ENCODE measurements around a stretch of chr5.

- PRO-cap = no peak
- RAMPAGE, long total RNA = no peak
These were observed 5.4 kb upstream of the CDX1 start for GRCh38 chr5:150161184-150161474.

- PRO-cap = no peak
- RAMPAGE, long total RNA = no peak
These were observed 7.1 kb downstream of the CDX1 start for GRCh38 chr5:150173671-150174148.

DNA sequence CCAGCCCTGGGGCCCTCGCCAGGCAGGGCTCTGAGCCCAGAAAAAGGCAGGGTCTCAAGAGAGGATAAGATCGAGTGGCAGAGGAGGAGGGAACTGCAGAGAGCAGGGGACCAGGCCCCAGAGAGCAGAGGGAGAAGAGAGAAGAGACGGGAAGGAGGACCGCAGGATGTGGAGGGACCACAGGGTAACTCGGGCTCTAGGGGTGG, 45.3 kb downstream of the CAMK2A start:
- PRO-cap = no peak
- RAMPAGE, long total RNA = no peak

DNA sequence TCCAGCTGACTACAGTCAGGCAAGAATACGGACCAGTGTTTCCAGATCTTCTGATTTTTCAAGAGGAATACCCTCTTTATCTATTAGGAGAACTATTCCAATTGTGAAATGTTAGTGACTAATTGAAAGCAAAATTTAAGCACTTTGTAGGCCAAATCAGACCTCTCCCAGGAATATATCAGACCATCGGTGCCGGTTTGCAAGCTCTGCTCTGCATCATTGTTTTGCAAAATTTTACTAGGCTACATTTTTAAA, 965 bp upstream of the ARSI start:
- PRO-cap = no peak
- RAMPAGE, long total RNA = no peak

- PRO-cap = no peak
- RAMPAGE, long total RNA = no peak
These were observed 816 bp upstream of the TCOF1 start for GRCh38 chr5:150356624-150357137.

DNA sequence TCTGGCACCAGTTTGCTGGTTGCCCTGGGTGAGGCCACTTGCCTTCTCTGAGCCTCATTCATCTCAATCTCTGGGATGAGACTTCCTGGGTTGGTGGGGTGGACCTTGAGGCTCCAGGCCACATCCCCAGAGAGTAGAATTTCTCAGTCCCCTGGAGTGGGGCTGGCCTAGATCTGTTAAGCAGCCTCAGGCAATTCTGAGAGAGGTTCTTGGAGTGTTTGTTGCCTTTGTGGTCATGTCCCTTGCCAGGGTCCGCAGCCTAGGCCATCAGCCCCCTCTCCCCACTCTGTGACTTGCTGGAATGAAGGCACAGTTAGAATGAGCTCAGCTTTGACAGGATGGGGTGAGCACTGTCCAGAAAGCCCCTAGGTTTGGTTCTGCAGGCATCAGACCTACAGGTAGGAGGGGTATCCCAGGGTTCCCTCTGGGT, 27.3 kb downstream of the CD74 start:
- PRO-cap = no peak
- RAMPAGE, long total RNA = no peak

DNA sequence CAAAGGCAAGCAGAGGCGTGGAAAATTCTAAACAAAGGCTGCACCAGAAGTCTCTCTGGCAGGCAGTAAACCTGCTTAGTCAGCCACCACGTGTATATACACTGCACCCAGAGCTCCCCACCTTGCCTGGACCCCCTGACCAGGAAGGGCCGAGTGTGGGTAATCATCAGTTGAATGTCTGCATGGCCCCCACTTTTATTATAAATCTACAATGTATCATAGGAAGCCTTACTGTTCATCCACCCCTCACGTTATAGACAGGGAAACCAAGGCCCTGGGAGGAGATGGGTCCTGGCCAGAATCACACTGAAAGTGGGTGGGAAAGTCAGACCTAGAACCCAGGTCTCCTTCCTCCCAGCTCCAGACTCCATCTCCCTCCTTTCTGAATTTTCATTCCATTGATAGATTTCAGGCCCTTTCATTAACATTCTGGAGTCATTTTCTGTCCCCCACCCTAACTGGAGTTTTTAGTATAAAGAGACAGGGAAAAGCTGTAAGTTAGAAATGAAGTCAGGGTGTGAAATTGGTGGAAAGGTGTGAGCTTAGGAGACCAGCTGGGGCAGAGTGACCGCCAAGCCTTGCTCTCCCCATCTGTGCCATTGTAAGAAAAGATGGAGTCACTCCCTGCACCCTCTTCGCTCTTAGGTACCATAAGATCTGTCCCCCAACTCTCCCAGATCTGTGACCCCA, 17.0 kb downstream of the CD74 start:
- PRO-cap = no peak
- RAMPAGE, long total RNA = no peak

GRCh38 chr5:150441774-150442415, 7.6 kb downstream of the RPS14 start:
- PRO-cap = no peak
- RAMPAGE, long total RNA = no peak

DNA sequence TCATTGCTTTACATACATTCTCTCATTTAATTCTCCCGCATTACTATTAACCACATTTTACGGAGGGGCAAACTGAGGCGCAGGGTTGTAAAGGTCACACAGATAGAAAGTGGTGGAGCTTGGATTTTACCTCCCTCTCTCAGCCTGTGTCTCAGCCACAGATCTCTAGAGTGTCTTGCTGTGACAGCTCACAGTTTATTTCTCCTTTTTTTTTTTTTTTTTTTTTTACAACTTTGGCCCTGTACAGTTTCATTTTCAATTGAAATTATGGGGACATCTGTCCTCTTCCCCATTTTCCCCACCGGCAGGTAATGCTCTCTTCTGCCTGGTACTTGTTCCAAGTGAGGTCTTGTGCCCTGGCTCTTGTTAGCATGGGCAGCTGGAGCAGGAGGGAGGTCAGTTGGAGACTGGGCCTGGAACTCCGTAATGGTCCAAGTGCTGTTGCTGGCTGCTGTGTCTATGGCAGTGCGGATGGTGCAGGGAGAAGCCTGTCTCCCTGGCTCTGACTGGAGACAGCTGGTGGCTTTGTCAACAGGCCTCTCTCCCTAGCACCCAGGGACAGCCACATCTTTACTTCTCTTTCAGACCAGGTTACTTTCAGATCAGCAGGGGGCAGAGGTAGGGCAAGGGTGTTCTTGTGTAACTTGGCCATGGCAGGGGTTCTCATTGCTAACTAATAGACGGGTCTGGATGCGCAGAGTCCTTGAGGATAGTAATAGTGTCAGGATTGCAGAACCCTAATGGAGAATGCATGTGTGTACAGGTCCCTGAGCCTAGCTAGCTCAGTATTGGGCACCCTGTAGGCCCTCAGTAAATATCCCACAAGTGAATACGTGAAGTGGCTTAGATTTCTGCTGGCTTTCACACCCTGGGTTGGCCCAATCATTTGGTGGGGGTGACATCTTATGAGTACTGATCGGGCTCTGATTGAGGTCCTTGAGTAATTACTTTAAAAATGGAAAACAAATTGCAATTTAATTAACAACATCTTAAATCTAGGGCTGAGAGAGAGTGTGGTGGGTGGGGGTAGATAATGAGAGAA, 20.3 kb upstream of the NDST1 start:
- PRO-cap = unidirectional peak, minus-strand start at position 172 of the sequence; bidirectional peak, plus-strand start at position 600 of the sequence, minus-strand start at position 560 of the sequence
- RAMPAGE, long total RNA = no peak

GRCh38 chr5:150503287-150503789, 4.6 kb upstream of the NDST1 start:
- PRO-cap = no peak
- RAMPAGE, long total RNA = no peak

- PRO-cap = no peak
- RAMPAGE, long total RNA = no peak
These were observed 34.9 kb downstream of the NDST1 start for GRCh38 chr5:150542671-150543451.

GRCh38 chr5:150552338-150552660, 44.4 kb downstream of the NDST1 start:
- PRO-cap = no peak
- RAMPAGE, long total RNA = no peak

DNA sequence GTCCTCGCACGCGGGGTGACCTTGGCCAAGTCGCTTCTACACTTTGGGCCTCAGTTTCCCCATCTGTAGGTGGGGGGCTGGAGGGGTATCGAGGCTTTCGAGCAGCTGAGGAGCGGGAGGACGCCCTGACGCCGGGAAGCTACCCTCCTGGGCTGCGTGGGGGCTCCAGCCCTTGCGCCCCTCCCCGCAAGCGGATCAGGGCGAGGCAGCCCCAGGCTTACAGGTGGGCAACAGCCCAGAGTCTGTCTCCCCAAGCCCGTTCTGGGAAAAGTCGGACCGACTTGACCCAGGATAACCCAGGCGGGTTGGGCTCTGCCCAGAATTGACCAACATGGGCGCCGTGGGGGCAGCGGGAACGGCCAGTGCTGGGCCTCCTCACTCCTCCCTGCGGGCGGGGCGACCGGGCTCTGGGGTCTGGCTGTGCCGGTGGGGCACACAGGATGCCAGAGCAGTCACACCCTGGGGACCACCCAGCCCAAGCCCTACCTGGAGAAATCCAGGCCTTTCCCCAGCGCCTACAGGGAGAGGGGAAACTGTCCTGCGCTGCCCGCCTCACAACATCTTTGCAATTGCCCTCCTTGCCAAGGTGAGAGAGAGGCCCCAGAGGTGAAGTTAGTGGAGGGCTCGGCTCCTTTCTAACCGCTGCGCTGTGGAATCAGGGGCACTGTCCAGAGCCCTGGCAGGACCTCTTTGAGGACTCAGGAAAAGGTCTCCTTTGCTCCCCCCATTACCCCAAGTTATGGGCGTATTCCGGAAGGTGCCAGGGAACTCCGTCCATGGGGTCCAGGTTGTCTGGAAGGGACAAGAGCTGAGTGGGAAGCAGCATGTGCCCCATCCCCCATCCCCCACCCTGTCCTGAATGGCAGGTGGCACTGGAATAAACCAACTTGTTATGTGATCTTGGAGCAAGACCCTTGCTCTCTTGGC, 15.2 kb upstream of the SYNPO start:
- PRO-cap = no peak
- RAMPAGE, long total RNA = no peak

DNA sequence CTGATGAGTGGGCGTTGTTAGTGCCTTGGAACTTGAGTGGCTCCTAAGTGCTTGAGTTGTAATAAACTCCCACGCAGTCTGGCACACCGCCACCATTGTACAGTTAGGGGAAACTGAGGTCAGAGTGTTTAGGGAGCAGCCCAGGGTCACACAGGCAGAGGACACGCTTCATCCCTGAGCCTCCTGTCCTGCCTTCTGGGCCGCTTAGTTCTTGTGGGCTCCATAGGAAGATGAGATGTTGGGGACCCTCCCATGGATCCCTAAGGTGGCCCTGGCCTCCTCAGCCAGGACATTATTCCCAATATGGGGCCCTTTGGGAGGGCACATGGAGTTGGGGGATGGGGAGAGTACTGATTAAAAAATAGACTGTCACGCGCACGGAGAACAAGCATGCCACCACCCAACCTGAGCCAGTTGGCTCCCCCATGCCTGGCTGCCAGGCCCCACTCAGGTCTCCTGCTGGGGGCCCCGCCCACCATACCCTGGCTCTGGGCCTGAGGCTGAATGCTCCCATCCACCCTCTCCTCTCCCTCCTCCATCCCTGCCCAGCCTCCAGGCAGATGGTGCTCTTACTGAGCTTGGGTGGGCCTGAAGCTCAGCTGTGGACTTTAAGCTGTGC, 10.2 kb upstream of the SYNPO start:
- PRO-cap = no peak
- RAMPAGE, long total RNA = no peak

GRCh38 chr5:150642263-150643111, 2.0 kb downstream of the SYNPO start:
- PRO-cap = no peak
- RAMPAGE, long total RNA = no peak

GRCh38 chr5:150649416-150650333, 9.2 kb downstream of the SYNPO start:
- PRO-cap = no peak
- RAMPAGE, long total RNA = no peak

DNA sequence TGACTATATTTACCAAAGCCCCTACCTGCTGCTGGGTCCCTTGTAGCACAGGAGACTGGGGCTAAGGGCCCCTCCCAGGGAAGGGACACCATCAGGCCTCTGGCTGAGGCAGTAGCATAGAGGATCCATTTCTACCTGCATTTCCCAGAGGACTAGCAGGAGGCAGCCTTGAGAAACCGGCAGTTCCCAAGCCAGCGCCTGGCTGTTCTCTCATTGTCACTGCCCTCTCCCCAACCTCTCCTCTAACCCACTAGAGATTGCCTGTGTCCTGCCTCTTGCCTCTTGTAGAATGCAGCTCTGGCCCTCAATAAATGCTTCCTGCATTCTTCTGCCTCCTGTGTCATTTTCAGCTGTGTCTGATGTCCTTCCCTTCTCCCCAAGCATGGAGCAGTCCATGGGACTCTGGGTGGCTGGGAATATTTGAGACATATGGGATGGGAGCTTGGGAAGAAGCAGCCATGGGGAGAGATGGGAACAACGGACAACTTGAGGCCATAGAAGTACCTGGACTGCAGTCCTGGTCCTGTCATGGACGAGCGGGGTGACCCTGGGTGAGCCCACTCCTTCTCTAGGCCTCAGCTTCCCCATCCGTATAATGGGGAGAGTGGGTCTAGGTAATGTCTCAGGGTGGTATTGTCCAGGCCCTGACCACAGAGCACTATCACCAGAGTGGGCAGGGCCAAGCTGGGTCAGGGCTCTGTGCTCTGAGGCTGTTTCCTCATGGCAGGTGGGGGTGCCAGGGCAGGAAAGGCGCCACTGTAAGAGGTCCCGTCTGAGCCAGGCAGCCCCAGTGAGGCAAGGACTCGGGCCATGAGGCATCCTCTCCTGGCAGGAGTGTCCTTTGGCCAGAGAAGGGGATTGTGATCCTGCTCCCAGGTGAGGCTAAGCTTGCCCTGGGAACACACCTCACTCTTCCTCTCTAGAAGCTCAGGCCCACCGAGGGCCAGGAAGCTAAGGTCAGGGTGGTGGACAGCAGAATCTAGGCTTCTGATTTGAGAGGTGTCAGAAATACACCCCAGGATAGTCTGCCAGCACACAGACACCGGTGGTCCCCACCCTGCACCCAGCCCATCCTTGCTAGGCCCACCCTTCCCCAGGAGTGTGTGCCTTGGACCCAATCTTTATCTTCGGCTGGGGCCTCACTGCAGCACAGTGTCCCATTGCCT, 1.8 kb upstream of the MYOZ3 start:
- PRO-cap = no peak
- RAMPAGE, long total RNA = no peak

DNA sequence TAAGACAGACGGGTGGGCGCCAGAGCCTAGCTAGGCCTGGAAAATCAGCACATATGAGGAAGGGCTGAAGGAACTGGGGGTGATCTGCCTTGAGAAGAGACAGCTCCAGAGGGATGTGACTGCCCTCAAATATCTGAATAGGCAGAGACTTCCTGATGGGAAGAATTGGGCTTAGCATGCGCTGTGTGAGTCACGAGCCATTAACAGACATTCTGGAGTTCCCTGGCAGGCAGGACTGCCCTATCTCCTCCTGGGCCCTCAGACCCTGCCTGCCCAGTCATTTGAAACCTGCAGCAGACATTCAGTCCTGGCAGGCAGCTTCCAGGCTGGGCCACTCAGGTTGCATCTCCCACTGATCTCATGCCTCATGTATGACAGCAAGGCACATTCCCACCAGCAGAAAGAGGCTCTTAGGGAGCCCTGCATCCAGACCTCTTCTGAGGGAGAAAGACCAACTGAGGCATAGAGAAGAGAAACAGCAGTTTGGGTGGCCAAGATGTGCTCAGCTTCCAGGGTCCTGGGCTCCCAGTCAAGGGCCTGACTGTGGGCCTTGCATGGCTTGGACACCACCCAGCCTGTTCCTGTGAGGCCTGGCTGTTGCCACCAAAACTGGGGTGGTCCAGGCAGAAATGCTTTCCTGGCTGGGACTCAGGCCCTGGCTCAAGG, 13.0 kb downstream of the MYOZ3 start:
- PRO-cap = no peak
- RAMPAGE, long total RNA = no peak

- PRO-cap = no peak
- RAMPAGE, long total RNA = no peak
These were observed 879 bp downstream of the SMIM3 start for GRCh38 chr5:150779423-150779849.

DNA sequence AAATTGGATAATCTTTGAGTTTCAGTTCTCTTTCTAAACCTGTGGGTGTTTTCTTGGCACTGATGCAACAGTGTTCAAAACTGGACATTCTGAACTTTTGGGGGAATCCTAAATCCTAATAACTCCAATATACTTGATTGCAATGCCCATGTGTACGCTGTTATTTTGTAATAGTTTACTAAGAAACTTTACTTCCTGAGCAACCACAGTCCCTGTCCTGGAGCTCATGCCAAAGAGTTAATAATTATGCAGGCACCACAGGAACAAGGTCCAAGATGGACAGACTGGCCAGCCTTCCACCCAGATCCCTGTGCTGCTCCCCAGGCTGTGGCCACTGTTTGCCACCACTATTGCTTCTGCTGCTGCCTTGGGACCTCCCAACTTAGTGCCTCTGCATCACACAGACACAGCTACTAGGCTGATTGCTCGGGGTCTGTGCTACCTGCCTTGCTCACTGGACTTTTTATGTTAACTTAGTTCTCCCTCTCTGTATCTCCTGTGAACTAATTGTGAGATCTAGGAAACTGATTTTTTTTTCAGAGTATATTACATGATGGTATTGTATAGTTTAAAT, 14.1 kb downstream of the IRGM start:
- PRO-cap = no peak
- RAMPAGE, long total RNA = no peak